GM12878 (cell line): Measurements from ENCODE around the gene TSPAN12.

DNA sequence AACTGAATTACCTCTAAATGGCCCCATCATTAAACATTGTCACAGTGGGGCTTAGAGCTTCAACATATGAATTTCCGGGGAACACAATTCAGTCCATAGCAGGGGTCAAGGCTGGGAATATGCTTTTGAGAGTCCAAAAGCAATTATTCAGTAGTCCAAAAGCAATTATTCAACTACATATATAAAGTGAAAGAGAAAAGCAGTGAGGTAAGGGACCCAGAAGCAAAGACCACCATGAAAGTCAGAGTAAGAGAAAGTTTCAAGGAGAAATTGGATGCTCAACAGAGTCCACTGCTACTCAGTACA lies 76.2 kb upstream of the CAPZA2 start:
- RAMPAGE, long total RNA: no peak
- RRBS, 2 experiments: no CpG with 5 or more reads among the region's 1 CpG
CAGE:
- cytosol, long polyA minus RNA: no peak
- cytosol, long polyA plus RNA: no peak
- long polyA plus RNA: no peak
- nucleolus, long total RNA: no peak
- nucleus, long polyA plus RNA: no peak
- nucleus, long total RNA: no peak

GRCh38 chr7:116834666-116835132 lies 27.7 kb upstream of the CAPZA2 start:
- RAMPAGE, long total RNA: no peak
- RRBS, 2 experiments: no CpG with 5 or more reads among the region's 8 CpGs
CAGE:
- cytosol, long polyA minus RNA: no peak
- cytosol, long polyA plus RNA: no peak
- long polyA plus RNA: no peak
- nucleolus, long total RNA: no peak
- nucleus, long polyA plus RNA: no peak
- nucleus, long total RNA: no peak

DNA sequence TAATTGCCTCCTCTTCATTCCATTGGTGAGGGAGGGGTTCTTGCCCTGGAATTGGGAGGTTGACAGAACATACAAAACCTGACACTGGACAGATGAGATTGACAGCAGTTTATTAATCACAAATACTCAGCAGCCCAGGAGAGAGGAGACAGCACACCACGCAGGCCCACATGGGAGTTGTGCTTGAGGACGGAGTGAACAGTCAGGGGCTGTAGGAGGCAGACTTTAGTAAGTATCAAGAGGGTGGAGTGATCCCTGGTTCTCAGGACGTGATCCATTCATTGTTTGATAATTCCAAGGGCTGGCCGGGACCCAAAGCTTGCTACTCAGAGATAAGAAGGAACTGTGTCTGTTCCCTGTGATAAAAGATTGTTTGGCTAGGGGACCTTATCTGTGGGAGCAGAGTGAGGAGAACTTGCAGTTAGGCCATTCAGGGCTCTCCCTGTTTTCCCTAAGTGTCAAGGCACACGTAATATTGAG lies 14.3 kb downstream of the CAPZA2 start:
- RAMPAGE, long total RNA: no peak
- RRBS, 2 experiments: no CpG with 5 or more reads among the region's 5 CpGs
CAGE:
- cytosol, long polyA minus RNA: no peak
- cytosol, long polyA plus RNA: no peak
- long polyA plus RNA: no peak
- nucleolus, long total RNA: no peak
- nucleus, long polyA plus RNA: no peak
- nucleus, long total RNA: no peak

GRCh38 chr7:116921582-116922007 lies 31.7 kb upstream of the ST7 start:
- RAMPAGE, long total RNA: no peak
- RRBS, 2 experiments: no CpG with 5 or more reads among the region's 4 CpGs
CAGE:
- cytosol, long polyA minus RNA: no peak
- cytosol, long polyA plus RNA: no peak
- long polyA plus RNA: no peak
- nucleolus, long total RNA: no peak
- nucleus, long polyA plus RNA: no peak
- nucleus, long total RNA: no peak

DNA sequence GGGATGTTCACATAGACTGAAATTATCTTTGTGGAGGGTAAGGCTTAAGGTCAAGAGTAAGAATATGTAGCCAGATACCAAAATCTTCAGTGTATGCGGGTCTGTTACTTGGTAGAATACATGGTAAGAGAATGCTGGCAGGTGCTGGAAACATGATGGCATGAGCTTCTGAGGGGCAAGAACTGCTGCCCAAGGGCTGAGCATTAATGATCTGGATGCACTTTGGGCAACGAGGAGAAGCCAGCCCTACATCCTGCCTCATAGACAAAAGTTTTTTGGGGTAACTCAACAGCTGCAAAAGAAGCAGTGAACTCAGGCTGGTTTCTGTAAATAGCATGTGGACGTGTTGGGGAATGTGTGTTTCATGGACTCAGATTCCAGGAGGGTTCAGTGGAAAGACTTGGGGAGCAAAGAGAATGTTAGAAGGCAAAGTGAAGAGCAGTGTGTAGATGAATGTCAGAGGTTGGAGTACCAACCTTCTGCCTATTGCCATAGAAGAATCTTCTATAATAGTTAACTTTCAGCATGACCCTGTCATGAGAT lies 165.8 kb downstream of the WNT2 start:
- RAMPAGE, long total RNA: no peak
- RRBS, 2 experiments: no CpG with 5 or more reads among the region's 3 CpGs
CAGE:
- cytosol, long polyA minus RNA: no peak
- cytosol, long polyA plus RNA: no peak
- long polyA plus RNA: no peak
- nucleolus, long total RNA: no peak
- nucleus, long polyA plus RNA: no peak
- nucleus, long total RNA: no peak

DNA sequence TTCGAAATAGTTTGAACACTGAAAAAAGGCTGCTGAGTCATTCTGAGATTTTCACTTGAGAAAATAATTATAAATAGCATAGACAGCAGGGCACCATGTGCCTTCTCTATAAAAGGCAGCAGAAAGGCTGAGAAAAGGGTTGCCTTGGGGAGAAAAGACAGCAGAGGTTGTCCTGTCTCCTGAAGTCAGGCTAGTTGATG lies 92.4 kb downstream of the CTTNBP2 start:
- RAMPAGE, long total RNA: no peak
- RRBS, 2 experiments: no CpG with 5 or more reads among the region's 1 CpG
CAGE:
- cytosol, long polyA minus RNA: no peak
- cytosol, long polyA plus RNA: no peak
- long polyA plus RNA: no peak
- nucleolus, long total RNA: no peak
- nucleus, long polyA plus RNA: no peak
- nucleus, long total RNA: no peak

- RAMPAGE, long total RNA: no peak
- RRBS, 2 experiments: no CpG with 5 or more reads among the region's 5 CpGs
CAGE:
- cytosol, long polyA minus RNA: no peak
- cytosol, long polyA plus RNA: no peak
- long polyA plus RNA: no peak
- nucleolus, long total RNA: no peak
- nucleus, long polyA plus RNA: no peak
- nucleus, long total RNA: no peak
Measured at GRCh38 chr7:117810521-117811169, 62.6 kb downstream of the CTTNBP2 start.

- RAMPAGE, long total RNA: no peak
- RRBS, 2 experiments: no CpG with 5 or more reads among the region's 5 CpGs
CAGE:
- cytosol, long polyA minus RNA: no peak
- cytosol, long polyA plus RNA: no peak
- long polyA plus RNA: no peak
- nucleolus, long total RNA: no peak
- nucleus, long polyA plus RNA: no peak
- nucleus, long total RNA: no peak
Measured at GRCh38 chr7:118007014-118007421, 133.8 kb upstream of the CTTNBP2 start.

GRCh38 chr7:120857513-120858766 lies at the start of gene TSPAN12:
TSS of gene TSPAN12 (minus strand) at chr7:120858144.
- RAMPAGE, long total RNA: start-site peak on the minus strand at chr7:120858084-120858165, 19 and 16 reads in 2 replicates
- RRBS, 2 experiments: 1 to 3% methylated on average over 45 to 47 of the region's 80 CpGs
CAGE:
- cytosol, long polyA minus RNA: start-site peak on the minus strand at chr7:120858081-120858147, 195 reads
- cytosol, long polyA plus RNA: start-site peak on the minus strand at chr7:120858077-120858142, 1,286 and 914 reads in 2 replicates
- long polyA plus RNA: start-site peak on the minus strand at chr7:120857928-120857968, 107 and 90 reads in 2 replicates; start-site peak on the minus strand at chr7:120858077-120858113, 540 and 898 reads in 2 replicates
- nucleolus, long total RNA: start-site peak on the minus strand at chr7:120858084-120858095, 77 reads
- nucleus, long polyA plus RNA: start-site peak on the minus strand at chr7:120858077-120858159, 1,098 and 768 reads in 2 replicates
- nucleus, long total RNA: no peak

DNA sequence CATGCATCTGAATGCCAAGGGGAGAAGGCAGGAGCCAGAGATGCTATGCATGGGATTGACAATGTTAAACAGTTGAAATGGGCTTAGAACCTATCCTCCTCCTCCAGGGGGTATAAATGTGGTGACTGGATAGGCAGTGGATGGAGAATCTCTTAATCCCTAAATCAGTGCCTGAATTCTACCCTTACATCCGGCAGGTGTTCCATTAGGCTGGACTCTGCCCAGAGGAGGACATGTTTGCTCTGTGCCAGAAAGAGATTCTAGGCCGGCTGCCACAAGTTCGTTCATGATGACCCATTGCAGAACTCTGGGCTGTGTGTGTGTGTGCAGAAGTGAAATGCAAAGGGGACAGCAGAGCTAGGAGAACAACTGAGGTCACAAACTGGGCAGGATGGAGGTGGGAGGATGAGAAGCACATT lies 15.7 kb downstream of the CPED1 start:
- RAMPAGE, long total RNA: no peak
- RRBS, 2 experiments: 39 to 54% methylated on average over 2 of the region's 3 CpGs
CAGE:
- cytosol, long polyA minus RNA: no peak
- cytosol, long polyA plus RNA: no peak
- long polyA plus RNA: no peak
- nucleolus, long total RNA: no peak
- nucleus, long polyA plus RNA: no peak
- nucleus, long total RNA: no peak

DNA sequence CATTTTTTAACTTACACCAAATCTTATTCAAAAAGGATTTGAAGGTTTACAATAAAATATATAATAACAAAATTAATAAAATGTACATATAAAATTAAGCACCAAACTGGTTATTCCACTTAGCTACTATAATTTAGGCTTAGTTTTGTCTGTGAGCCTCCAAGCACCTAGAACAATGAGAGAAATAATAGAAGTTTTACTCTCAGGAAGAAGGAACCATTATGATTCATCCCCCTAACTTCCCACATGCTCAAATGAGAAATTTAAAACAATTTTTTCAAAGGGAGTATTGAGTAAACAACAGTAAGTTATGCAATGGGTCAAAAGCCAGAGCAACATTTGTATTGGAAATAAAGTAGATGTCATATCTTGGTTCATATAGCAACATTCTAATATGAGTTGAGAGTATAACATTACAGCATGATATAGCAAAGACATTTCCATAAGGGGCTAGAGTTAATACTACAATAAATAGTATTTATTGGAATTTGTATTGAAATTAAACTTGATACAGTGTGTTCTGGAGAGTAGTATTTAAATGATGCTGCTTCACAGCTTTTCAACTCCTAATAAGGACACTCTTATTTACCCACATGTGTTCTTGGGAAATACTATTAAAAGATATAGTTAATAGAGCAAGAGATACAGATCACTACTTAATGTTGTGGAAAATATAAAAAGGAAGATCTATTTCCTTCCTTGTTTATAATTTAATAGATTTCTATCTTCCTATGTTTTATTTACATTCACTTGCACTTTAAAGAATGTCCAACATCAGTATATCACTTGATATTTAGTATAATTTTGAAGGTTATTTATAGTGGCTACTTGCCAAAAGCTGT lies 32.3 kb downstream of the CPED1 start:
- RAMPAGE, long total RNA: no peak
CAGE:
- cytosol, long polyA minus RNA: no peak
- cytosol, long polyA plus RNA: no peak
- long polyA plus RNA: no peak
- nucleolus, long total RNA: no peak
- nucleus, long polyA plus RNA: no peak
- nucleus, long total RNA: no peak

GRCh38 chr7:121259987-121260672 lies 68.7 kb upstream of the WNT16 start:
- RAMPAGE, long total RNA: no peak
- RRBS, 2 experiments: no CpG with 5 or more reads among the region's 7 CpGs
CAGE:
- cytosol, long polyA minus RNA: no peak
- cytosol, long polyA plus RNA: no peak
- long polyA plus RNA: no peak
- nucleolus, long total RNA: no peak
- nucleus, long polyA plus RNA: no peak
- nucleus, long total RNA: no peak

DNA sequence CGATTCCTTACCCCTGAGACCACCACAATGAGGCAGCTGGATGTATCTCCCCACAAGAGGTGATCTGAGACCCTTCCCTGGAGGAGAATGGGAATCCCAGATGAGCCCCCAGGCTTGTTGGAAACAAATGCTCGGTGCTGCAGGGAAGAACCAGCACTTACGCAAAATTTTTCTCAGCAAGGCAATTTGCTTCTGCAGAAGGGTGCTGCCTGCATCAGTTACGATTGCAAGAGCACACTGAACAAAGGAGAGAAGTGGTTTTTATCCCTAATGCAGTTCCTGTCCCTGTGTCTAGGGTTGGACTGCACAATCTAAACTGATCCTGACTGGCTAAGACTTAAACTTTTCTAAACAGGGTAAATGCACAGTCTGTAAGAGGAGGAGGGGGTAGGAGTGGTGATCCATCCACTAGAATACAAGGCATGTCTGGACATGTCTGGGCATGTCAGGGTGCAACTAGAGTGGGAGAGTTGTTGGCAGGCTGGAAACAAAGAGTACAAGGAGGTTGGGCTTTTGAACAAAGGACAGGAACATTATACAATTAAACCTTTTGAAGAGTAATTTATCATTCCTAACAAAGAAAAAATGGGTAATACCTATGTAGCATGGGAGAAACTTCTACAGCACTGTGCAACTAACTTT lies 114.9 kb upstream of the FAM3C start:
- RAMPAGE, long total RNA: no peak
- RRBS, 2 experiments: no CpG with 5 or more reads among the region's 4 CpGs
CAGE:
- cytosol, long polyA minus RNA: no peak
- cytosol, long polyA plus RNA: no peak
- long polyA plus RNA: no peak
- nucleolus, long total RNA: no peak
- nucleus, long polyA plus RNA: no peak
- nucleus, long total RNA: no peak

- RAMPAGE, long total RNA: no peak
- RRBS, 2 experiments: no CpG with 5 or more reads among the region's 20 CpGs
CAGE:
- cytosol, long polyA minus RNA: no peak
- cytosol, long polyA plus RNA: no peak
- long polyA plus RNA: no peak
- nucleolus, long total RNA: no peak
- nucleus, long polyA plus RNA: no peak
- nucleus, long total RNA: no peak
Measured at GRCh38 chr7:122142912-122143658, 964 bp downstream of the AASS start.

GRCh38 chr7:122885873-122886356 lies 345 bp downstream of the CADPS2 start:
- RAMPAGE, long total RNA: no peak
- RRBS, 2 experiments: 3 to 5% methylated on average over 11 to 14 of the region's 51 CpGs
CAGE:
- cytosol, long polyA minus RNA: no peak
- cytosol, long polyA plus RNA: no peak
- long polyA plus RNA: no peak
- nucleolus, long total RNA: no peak
- nucleus, long polyA plus RNA: no peak
- nucleus, long total RNA: no peak

DNA sequence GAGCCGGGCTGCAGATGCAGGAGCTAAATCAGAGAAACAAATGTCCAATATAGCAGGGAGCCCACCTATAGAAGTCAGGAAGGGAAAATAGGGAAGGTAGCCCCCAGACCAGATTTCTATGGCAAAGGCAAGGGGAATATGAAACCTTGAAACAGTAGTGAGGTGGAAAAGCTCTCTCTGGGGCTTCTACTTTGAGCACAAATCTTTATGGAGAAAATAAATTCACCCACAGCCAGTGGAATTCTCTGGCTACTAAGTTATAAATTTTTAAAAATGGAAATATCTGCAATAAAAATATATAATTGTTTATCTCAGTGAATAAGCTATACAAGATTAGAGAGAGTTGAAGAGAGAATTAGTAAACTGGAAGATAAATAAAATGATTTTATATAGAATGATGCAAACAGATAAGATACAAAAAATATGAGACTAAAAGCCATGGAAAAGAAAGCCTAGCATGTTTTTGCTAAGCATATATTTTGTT lies 21.4 kb downstream of the IQUB start:
- RAMPAGE, long total RNA: no peak
- RRBS, 2 experiments: no CpG with 5 or more reads among the region's 1 CpG
CAGE:
- cytosol, long polyA minus RNA: no peak
- cytosol, long polyA plus RNA: no peak
- long polyA plus RNA: no peak
- nucleolus, long total RNA: no peak
- nucleus, long polyA plus RNA: no peak
- nucleus, long total RNA: no peak

DNA sequence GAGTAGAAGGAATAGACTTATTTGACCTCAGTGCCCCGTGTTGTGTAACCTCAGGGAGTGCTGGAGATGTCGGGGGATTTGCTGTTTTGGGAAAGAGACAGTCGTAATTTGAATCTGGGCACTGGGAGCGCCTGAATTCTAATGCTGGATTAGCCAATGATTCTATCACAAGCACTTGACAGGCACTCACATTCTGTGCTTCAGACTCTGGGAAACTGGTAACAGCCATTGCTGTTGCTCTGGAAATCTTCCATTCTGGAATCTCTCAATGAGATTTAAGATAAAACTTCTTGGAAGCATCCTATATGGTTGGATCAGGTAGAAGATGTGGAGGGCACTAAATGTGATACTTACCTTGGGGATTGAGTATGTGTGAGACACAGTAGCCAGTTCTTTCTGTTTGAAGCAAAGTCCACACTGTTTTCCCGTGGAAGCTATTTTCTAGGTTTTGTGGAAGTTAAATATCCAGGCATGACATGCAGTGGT lies 13.6 kb upstream of the LMOD2 start:
- RAMPAGE, long total RNA: no peak
- RRBS, 2 experiments: no CpG with 5 or more reads among the region's 5 CpGs
CAGE:
- cytosol, long polyA minus RNA: no peak
- cytosol, long polyA plus RNA: no peak
- long polyA plus RNA: no peak
- nucleolus, long total RNA: no peak
- nucleus, long polyA plus RNA: no peak
- nucleus, long total RNA: no peak

GRCh38 chr7:123643772-123644626 lies 11.7 kb upstream of the LMOD2 start:
- RAMPAGE, long total RNA: no peak
- RRBS, 2 experiments: no CpG with 5 or more reads among the region's 8 CpGs
CAGE:
- cytosol, long polyA minus RNA: no peak
- cytosol, long polyA plus RNA: no peak
- long polyA plus RNA: no peak
- nucleolus, long total RNA: no peak
- nucleus, long polyA plus RNA: no peak
- nucleus, long total RNA: no peak

GRCh38 chr7:123683826-123684636 lies 28.4 kb downstream of the LMOD2 start:
- RAMPAGE, long total RNA: no peak
- RRBS, 2 experiments: no CpG with 5 or more reads among the region's 3 CpGs
CAGE:
- cytosol, long polyA minus RNA: start-site peak on the minus strand at chr7:123684287-123684294, 17 reads
- cytosol, long polyA plus RNA: no peak
- long polyA plus RNA: no peak
- nucleolus, long total RNA: no peak
- nucleus, long polyA plus RNA: no peak
- nucleus, long total RNA: no peak

DNA sequence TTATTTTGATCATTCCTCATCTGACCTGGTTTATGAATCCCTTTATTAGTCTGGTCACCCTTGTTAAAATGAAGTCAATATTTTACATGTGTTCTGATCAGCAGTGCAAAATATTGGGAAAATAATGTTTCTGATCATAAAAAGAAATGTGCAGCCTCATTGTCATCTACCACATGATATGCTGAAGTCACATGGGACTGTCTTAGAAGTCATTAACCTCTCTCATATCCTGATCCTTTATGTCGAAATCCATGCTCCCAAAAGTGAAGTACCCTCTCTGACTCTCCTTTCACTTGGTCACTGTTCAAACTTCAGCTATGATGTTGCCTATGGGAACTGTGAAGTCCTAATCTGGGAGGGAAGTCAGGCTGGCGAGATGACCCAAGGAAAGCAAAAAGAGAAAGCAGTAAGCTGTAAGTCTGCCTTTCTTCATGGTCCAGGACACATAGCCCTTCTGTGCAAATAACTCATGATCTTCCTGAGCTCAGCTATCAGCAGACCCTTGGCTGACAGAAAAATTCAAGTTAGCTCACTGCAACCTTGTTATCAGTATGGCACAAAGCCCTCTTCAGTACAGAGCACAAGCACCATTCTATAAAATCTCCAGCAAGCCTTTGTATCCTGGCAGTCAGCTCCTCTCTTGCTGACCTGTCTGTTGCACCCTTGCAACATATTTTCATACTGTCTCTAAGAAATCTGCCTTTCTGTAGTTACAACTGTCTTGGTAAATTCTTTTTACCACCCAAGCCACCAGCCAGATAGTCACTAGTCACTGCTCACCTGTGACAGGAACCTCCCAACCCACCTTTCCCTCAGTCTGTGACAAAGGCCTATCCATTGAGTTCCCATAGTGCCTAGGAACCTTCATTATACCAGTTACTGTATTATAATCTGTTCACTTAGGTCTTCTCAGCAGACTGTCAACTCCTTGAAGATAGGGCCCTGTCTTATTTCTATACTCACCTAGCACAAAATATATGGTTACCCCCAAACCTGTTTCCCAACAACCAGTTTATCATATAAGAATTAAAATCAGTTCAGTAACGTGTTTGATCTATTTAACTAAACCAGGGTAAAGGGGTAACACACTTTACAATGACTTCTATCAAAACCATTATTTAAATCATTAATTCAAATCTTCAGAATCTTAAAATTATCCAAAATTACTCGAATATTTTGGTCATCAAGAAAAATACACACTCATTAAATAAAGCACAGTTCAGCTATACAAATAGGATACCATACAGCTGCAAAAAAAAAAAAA lies 29.3 kb downstream of the WASL start:
- RAMPAGE, long total RNA: no peak
- RRBS, 2 experiments: no CpG with 5 or more reads among the region's 4 CpGs
CAGE:
- cytosol, long polyA minus RNA: no peak
- cytosol, long polyA plus RNA: no peak
- long polyA plus RNA: no peak
- nucleolus, long total RNA: no peak
- nucleus, long polyA plus RNA: no peak
- nucleus, long total RNA: no peak